Omental fat pad (tissue), 4 donors: ENCODE data around the gene NEU2.

DNA sequence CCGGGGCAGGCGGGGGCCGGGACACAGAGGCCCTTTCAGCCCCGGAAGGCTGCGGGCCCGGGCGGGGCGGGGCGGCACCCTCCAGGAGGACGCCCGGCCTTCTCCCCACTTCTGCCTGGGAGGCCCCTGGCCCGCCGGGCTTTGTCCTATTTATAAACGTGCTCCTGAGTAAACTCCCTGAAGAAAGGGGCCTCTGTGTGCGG, 12.2 kb downstream of the TEX44 start:
- PRO-cap = unidirectional peak, plus-strand start at position 47 of the sequence
- RAMPAGE, long total RNA, 4 experiments = start-site peak on the plus strand in 1 of 4 experiments, centred at position 155 of the sequence, 19 reads per replicate

GRCh38 chr2:231706171-231707092, 1.9 kb upstream of the PTMA start:
- PRO-cap = no peak
- RAMPAGE, long total RNA, 4 experiments = no peak in any of the 4 experiments

DNA sequence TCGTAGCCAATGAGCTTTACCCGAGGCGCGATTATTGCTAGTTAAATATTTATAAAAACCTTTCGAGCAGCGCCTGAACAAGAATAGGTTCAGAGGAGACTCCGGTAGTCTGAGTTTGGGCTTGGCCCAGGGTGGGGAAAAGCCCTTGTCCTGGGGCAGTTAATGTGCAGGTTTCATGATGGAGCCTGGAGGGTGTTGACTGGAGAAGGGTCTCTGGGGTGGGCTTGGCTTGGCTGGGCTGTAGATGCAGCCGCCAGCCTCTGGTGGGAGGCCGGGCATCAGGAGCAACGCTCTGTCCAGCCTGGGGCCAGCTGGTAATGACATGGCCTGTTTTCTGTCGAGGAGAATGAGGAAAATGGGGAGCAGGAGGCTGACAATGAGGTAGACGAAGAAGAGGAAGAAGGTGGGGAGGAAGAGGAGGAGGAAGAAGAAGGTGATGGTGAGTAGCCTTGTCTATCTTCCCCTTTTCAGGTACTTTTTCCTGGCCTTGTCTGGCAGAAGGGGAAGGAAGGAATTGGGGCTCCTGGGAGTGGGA, 3.3 kb downstream of the PTMA start:
- PRO-cap = no peak
- RAMPAGE, long total RNA, 4 experiments = no peak in any of the 4 experiments

DNA sequence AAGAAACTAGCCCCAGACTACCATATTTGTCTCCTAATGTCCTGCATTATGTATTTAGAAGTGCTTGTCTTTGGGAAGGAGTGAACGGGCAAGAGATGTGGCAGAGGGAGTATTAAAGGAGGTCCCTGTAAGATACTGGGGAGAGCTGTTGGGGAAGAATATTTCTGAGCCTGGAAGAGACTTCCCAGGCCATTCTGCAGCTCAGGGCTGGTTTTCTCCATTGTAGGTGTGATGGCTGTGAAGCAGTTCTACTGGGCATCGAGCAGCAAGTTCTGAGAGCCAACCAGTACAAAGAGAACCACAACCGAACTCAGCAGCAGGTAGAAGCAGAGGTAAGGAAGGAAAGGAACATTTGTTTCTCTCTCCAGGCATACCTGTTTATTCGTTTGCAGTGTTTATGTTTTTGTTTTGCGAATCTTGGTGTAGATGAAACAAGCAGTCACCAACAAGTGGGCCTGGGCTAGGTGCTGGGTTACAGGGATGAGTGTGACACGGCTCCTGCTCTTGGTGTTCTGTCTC, 12.4 kb downstream of the COPS7B start:
- PRO-cap = no peak
- RAMPAGE, long total RNA, 4 experiments = no peak in any of the 4 experiments

- PRO-cap = no peak
- RAMPAGE, long total RNA, 4 experiments = no peak in any of the 4 experiments
Measured at GRCh38 chr2:231985597-231986190, 24.2 kb downstream of the DIS3L2 start.

GRCh38 chr2:232014631-232015028, 53.1 kb downstream of the DIS3L2 start:
- PRO-cap = no peak
- RAMPAGE, long total RNA, 4 experiments = no peak in any of the 4 experiments

GRCh38 chr2:232573619-232574240, 23.2 kb downstream of the EIF4E2 start:
- PRO-cap = no peak
- RAMPAGE, long total RNA, 4 experiments = no peak in any of the 4 experiments

- PRO-cap = no peak
- RAMPAGE, long total RNA, 4 experiments = no peak in any of the 4 experiments
Measured at GRCh38 chr2:232624191-232625159, 8.9 kb upstream of the EFHD1 start.

- PRO-cap = no peak
- RAMPAGE, long total RNA, 4 experiments = no peak in any of the 4 experiments
Measured at GRCh38 chr2:232655276-232655850, 22.0 kb downstream of the EFHD1 start.

- PRO-cap = no peak
- RAMPAGE, long total RNA, 4 experiments = no peak in any of the 4 experiments
Measured at GRCh38 chr2:232698086-232698339, 882 bp downstream of the GIGYF2 start.

DNA sequence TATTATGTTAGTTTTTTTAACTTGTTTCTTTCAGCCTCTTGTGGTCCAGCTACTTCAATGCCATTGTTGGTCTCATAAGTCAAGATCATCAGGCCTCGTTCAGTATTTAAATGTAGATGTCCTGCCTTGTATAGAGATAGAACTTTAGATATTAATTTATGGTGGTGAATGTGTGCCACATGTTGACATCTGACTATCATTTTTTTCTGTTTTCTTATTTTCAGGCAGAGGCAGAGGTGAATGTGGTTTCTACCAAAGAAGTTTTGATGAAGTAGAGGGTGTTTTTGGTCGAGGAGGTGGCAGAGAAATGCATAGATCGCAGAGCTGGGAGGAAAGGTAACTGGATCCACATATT, 16.1 kb downstream of the KCNJ13 start:
- PRO-cap = no peak
- RAMPAGE, long total RNA, 4 experiments = no peak in any of the 4 experiments

DNA sequence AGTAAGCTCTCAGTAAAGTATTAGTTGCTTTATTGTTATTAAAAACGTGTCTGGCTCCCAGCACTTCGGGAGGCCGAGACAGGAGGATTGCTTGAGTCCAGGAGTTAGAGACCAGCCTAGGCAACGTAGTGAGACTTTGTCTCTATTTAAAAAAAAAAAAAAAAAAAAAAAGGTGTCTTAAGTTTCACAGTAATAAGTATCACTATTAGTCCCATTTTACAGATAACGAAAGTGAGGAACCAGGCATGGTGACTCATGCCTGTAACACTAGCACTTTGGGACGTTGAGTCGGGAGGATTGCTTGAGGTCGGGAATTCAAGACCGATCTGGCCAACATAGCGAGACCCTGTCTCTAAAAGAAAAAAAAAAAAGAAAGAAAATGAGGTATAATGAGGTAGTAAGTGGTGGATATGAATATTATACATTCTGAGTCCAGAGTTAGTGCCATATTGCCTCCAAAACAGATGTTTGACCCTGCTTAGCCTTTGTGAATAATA, 2.6 kb downstream of the KCNJ13 start:
- PRO-cap = no peak
- RAMPAGE, long total RNA, 4 experiments = no peak in any of the 4 experiments

DNA sequence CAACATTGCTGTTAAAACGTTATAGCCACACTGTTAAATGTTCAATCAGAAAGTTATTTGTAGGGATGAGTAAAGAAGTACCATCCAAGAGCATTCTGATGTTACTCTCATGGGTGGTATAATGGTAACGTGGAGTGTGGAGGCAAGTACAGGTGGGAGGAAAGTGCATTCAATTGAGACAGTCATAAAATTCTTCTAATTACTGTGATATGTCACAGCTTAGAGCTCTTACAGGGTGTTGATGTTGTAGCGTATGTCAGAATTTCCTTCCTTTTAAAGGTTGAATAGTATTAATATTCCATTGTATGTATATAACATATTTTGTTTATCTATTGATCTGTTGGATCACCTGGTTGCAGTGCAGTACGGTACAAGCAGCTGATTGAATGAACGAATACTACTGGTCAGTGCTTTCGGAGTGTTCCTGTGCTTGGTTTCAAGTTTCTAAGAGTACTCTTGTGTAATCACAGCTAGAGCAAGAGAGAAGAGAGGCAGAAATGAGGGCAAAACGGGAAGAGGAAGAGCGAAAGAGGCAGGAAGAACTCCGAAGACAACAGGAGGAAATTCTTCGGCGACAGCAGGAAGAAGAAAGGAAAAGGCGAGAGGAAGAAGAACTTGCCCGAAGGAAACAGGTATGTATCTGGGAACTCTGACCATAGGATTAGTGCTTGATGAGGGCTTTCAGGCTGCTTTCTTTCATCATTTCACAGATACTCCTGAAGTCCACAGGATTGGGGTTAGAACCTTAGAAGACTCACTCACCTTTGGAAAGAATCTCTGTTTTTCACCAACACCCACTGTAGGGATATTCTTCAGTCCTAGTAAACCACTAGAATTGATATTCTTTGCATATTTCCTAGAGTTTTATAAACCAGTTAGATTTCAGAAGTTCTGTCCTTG, 40.3 kb upstream of the KCNJ13 start:
- PRO-cap = no peak
- RAMPAGE, long total RNA, 4 experiments = no peak in any of the 4 experiments

- PRO-cap = no peak
- RAMPAGE, long total RNA, 4 experiments = no peak in any of the 4 experiments
Measured at GRCh38 chr2:232857020-232857867, 12.8 kb upstream of the SNORC start.

GRCh38 chr2:232872046-232872738, 2.1 kb downstream of the SNORC start:
- PRO-cap = no peak
- RAMPAGE, long total RNA, 4 experiments = no peak in any of the 4 experiments

DNA sequence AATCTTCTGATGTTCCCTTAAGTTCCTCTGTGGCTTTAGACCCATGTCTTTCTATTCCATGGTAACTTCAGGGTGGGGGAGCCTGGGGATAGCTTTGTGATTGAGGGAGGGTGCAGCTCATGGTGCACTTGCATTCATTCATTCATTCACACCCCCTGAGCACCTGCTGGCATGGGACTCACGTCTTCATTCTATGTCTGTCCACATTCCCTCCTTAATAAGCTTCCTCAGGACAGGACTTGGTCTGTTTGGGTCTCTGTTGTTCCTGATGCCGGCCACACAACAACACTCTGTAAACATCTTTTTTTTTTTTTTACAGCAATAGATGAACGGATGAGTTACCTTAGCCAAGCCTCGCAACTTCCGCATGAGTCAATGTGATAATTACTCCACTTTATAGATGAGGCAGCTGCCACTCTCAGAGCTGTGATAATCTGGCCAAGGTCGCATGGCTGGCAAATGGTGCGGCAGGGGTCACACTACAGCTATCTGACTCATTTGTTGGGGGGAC, 33.4 kb downstream of the NGEF start:
- PRO-cap = no peak
- RAMPAGE, long total RNA, 4 experiments = no peak in any of the 4 experiments

DNA sequence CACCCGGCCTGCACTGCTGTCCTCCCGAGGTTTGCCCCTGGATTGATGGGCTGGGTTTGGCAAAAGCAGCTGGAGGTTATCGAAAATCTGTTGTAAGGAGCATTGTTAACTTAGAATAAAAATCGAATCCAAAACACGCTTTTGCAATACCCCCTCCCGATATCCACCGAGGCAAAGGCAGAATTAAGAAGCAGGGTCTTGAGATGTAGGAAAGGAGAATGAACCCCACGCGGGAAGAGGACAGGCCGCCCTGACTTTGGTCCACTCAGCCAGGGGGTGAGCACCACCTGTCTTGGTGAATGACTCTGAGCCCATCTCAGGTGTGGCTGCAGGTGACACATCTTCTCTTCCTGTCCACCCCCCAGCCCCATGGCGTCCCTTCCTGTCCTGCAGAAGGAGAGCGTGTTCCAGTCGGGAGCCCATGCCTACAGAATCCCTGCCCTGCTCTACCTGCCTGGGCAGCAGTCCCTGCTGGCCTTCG, at the start of gene NEU2:
Gene NEU2 (plus strand): TSS at position 370 of the 481 bp plus-strand sequence.
- PRO-cap = no peak
- RAMPAGE, long total RNA, 4 experiments = no peak in any of the 4 experiments

- PRO-cap = no peak
- RAMPAGE, long total RNA, 4 experiments = no peak in any of the 4 experiments
Measured at GRCh38 chr2:233152214-233153607, 92.6 kb downstream of the INPP5D start.

DNA sequence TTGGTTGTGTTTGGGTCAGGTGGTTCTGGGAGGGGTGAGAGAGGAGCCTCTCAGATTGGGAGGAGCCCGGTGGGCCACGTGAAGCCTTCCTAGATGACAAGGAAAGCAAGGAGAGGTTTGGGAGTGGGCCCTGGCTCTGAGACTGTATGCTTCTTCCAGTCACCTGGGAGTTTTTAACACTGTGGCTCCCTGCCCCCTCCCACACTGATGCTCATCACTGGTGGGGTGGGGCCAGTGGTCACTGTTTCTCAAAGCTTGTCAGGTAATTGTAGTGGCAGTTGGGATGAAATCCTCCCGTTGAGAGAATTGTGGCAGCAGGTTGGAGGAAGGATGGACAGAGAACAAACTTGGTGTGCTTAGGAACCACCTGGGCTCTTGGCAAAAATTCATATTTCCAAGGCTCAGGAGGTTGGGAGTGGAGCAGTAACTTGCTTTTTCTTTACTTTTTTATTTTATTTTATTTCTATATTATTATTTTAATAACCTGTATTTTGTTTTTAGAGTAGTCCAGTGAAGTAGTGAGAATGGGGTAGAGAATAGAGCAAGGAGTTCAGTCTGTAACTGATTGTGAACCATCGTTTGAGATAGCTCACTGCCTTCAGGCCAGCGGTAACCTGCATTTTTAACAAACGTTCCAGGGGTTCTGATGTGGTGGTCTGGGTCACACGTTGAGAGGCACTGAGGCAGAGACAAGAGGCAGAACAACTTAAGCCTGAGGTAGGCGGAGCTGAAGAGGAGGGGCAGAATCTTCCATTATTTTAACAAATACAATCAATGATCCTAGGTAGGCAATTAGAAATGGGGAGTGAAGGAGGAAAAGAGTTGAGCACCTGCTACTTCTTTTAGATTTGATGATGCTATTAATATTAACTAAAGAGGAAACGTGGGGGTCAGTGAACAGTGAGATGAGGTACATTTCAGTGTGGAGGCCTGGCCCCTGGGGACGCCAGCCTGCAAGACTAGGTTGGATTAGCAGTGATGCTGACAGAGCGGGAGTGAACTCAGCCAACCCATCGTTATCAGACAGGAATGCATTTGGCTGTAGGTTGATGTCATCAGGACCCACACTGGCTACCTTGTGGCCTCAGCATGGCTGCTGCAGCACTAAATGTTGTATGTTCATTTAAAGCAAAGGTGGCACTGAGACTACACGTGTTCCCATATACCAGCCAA, 25.4 kb downstream of the DGKD start:
- PRO-cap = no peak
- RAMPAGE, long total RNA, 4 experiments = no peak in any of the 4 experiments

DNA sequence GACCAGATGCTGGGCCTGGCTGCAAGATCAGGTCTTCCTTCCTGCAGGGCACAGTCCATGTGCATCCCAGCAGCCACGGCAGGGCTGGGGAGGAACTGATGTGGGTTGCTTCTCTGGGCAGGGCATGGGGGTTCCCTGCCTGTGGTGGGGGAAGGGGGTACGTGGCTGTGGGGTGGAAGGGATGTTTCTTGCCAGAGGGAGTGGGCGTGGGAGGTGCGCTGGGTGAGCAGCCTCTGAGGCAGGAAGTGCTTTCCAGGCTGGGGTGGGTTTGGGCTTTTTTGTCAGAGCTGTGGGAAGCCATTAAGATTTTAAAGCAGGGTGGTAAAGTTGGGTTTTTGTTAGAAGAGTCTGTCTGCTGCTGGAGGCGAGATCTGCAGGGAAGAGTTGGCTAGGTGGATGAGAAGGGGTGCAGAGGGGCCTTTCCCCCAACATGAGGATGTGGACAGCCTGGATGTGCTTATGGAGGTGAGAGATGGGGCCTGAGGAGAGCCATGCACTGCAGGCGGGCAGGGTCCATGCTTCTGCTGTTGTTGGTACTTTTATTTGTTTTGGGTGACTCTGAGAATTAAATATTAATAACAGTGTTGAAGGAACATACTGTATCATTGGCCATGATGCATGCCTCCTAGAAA, 45.2 kb downstream of the DGKD start:
- PRO-cap = no peak
- RAMPAGE, long total RNA, 4 experiments = no peak in any of the 4 experiments